Mammary epithelial cell (primary cell): ENCODE measurements around a stretch of chr7.

DNA sequence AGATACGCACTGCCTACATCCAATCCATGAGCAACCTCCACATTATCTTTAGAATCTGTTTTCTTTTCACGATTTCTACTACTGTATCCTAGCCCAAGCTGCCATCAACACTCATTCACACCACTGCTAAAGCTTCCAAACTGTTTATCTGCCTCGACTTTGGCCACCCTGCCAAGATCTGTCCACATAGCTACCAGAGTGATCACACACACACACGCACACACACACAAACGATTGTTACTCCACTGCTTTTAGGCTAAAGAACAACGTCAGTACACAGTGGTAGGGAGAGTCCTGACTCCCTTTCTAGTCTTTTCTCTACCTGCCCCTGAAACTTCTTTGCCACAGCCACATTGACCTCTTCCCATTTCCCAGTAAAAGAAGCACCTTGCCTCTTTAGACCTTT lies 142.0 kb downstream of the CCDC71L start:
- CAGE, long polyA plus RNA: no peak
- RRBS: no CpG with 5 or more reads among the region's 6 CpGs

GRCh38 chr7:107174158-107174851 lies 5.5 kb downstream of the HBP1 start:
- CAGE, long polyA plus RNA: no peak
- RRBS: no CpG with 5 or more reads among the region's 5 CpGs

DNA sequence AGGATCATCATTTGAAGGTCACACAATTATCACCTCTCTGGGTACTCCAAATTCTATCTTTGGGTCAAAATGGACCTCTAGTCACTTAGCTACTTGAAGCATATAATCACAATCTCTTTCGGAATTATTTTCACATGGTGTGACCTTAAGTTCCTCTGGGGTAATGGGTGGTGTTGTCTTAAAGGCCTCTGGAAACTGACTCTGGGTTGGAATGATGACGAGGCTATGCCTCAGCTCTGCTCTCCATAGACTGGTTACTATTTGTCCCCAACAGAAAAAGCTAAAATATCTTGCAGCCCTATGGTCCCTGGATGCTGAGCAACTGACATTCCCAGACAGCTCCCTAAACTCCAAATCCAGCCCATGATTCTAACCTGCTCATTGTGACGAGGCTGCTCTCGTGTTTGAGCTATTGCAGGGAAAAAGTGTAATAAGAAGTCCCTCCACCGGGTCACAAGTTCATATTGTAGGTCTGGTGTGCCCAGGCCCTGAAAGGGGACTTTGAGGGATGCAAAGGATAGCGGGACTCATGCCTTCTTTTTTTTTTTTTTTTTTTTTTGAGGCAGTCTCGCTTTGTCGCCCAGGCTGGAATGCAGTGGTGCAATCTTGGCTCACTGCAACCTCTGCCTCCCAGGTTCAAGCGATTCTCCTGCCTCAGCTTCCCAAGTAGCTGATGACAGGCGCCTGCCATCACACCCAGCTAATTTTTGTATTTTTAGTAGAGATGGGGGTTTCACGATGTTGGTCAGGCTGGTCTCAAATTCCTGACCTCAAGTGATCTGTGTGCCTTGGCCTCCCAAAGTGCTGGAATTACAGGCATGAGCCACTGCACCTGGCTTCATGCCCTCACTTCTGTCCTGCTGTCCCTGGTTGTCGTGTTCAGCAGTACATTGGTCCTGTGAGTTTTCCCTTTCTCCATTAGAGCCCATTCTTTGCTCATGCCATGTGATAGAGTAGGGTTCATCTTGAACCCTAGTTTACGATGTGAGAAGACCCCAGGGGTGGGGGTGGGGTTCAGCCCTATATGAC lies 51.8 kb downstream of the HBP1 start:
- CAGE, long polyA plus RNA: no peak
- RRBS: no CpG with 5 or more reads among the region's 13 CpGs

DNA sequence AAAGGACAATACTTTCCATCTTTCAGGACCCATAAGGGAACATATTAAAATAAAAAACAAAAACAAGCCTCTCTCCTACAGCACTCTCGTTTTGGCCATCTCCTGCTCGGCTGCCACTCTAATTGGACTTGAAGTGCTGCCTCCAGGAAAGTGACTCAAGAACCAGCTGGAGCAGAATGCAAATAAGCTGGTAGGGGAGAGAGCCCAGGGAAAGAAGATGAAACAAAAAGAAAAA lies 65.6 kb downstream of the HBP1 start:
- CAGE, long polyA plus RNA: no peak
- RRBS: no CpG with 5 or more reads among the region's 2 CpGs

DNA sequence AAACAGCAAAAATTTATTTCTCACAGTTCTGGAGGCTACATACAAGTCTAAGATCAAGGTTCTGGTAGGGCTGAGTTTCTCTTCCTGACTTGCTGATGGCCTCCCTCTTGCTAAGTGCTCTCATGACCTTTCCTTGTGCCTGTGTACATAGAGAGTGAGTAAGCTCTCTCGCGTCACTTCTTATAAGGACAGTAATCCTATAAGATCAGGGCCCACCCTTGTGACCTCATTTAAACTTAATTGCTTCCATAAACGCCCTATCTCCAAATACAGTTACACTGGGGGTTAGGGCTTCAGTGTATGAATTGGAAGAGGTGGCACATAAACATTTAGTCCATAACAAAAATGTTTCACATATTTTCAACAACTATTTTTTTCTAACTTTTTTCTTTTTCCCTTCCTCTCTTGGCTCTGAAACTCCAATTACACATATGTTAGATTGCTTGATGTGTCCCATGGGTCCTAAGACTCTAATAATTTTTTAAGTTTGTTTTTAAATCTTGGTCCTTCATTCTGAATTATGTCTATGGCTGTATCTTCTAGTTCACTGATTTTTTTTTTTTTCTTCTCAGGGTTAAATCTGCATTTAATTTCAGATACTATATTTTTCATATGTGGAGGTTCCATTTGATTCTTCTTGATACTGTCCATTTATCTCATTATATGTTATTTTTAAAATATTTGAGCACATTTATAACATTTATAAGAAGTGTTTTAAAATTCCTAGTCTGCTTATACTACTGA lies 149.9 kb downstream of the HBP1 start:
- CAGE, long polyA plus RNA: no peak
- RRBS: no CpG with 5 or more reads among the region's 3 CpGs

- CAGE, long polyA plus RNA: no peak
- RRBS: no CpG with 5 or more reads among the region's 12 CpGs
Measured at GRCh38 chr7:107745036-107745838, 1.3 kb downstream of the CBLL1 start.

DNA sequence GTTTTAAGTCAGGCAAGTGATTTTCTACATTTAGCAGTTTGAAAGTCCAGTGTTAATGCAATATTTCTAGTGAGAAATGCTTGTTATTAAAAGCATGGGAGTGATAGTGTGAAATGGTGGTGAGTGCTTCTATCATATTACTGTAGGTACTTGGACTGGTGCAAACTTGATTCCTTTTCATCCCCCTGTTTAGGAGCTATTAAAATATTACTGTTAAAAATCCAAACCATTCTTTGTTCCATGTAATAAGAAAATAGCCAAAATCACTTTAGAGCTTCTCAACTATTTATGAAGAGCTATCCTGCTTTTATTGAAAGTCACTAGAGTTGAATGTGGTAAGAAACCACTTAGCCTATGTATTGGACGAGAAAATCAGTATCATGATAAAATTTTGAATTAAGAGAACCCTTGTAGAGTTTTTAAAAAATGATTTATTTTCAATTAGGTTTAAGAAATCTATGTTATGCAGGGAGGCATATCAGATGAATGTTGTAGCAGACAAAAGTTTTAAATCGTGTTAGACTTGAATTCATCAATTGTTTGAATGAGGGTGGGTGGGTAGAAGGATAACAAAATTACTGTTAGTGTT lies 17.1 kb downstream of the CBLL1 start:
- CAGE, long polyA plus RNA: no peak
- RRBS: no CpG with 5 or more reads among the region's 2 CpGs

DNA sequence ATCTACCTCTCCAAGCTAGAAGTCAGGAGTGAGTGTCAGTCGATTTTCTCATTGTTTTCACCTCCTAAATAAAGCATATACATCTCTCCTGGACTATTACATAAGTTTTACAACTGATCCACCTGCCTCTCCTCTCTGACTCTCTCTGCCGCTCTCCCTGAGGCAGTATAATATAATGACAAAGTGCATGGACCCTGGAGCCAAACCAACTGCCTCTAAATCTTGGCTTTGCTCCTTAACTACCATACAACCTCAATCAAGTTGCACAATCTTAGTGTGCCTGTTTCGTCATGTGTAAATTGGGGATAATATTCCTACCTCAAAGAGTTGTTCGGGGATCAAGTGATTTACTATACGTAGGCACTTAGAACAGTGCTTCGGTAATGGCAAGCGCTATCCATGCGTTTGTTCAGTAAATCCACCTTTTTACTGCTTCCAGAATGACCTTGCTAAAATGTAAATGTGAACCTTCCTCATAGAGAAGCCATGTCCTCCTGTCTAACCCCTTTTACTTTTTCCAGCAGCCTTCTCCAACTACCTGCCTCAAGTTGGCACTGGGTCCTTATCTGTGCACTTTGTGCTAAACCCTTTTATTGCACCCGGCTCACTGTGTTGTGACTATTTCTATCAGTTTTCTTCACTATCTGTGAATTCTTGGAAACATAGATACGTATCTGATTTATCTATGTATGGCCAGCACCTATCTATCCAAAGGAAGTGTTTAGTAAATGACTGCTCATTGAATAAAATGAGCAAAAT lies 30.6 kb upstream of the DLD start:
- CAGE, long polyA plus RNA: no peak
- RRBS: no CpG with 5 or more reads among the region's 10 CpGs

GRCh38 chr7:107930977-107931575 lies 40.1 kb downstream of the DLD start:
- CAGE, long polyA plus RNA: no peak
- RRBS: no CpG with 5 or more reads among the region's 6 CpGs

DNA sequence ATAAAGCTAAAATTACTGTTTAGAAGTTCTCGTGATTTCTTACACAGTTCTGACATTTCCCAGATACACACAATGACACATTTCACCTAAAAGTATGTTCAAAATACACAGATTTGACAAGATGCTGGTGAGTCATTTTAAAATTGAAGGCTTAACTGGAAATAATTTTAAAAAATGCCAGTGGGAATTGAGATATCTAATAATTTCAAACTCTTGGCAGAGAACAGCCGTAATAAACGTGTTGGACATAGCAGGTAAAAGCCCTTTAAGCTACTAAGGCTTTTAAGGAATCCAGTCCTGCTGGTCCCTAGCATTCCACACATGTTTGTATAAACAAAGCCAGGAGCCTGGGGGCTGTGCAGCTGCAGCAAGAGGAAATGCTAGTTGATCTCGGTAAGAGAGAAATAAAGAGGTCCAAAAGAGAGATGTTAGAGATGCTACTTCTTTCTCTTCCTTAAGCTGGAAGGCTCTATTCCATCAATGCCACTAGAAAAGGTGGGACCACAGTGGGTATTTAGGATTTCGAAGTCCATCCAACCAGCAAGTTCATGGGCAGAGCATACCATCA lies 50.5 kb downstream of the LAMB1 start:
- CAGE, long polyA plus RNA: no peak
- RRBS: no CpG with 5 or more reads among the region's 5 CpGs

- CAGE, long polyA plus RNA: no peak
- RRBS: no CpG with 5 or more reads among the region's 1 CpG
Measured at GRCh38 chr7:108093941-108094140, 36.3 kb downstream of the LAMB4 start.

GRCh38 chr7:109697438-109697637 lies 1127.7 kb downstream of the DNAJB9 start:
- CAGE, long polyA plus RNA: no peak

DNA sequence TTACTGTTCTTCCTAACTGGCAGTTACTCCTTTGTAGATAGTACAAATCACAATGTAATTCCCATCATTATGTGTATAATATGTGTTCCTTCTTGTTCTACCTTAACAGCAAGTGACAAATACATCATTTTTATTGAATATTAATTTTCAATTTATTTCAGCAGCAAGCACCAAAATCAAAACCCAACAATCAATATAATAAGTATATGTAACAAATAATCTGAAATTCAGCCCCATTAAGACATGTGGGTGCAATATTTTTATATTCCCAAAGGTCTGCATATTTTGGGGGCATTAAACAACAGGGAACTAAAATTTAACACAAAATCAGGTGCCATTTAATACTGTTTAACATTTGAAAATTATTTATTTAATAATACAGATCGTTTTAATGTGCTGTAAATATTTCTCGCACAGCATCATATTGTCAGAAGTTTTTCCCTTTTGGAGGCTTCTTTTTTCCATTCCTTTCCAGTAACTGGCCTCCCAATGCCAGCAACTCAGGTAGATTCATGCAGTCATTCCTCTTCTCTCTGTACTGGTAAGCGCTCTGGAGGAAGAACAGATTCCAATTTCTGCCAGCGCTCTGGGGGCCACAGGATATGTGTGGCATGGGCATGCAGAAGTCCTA lies 427.7 kb upstream of the LRRN3 start:
- CAGE, long polyA plus RNA: no peak
- RRBS: no CpG with 5 or more reads among the region's 4 CpGs

GRCh38 chr7:110822000-110823086 lies 268.6 kb upstream of the LRRN3 start:
- CAGE, long polyA plus RNA: no peak
- RRBS: no CpG with 5 or more reads among the region's 2 CpGs

DNA sequence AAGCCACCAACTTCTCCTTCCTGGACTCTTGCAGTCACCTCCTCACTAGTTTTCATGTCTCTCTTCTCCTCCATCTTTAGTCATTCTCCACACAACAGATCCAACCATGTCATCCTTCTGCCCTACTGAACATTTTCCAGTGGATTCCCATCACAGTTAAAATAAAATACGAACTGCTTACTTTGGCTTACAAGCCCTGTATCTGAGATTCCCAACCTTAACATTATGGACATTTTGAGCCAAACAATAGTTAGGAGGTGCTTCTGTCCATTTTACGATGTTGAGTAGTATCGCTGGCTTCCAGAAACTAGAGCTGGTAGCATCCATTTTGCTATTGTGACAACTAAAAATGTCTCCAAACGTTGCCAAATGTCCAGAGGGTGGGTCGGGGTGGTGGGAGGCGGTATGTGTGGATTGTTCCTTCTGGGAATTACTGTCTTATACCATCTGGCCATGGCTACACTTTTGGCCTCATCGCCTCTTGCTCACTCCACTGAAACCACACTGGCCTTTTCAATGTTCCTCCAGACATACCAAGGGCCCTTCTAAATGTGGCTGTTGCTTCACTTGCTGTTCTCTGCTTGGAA lies 190.4 kb upstream of the LRRN3 start:
- CAGE, long polyA plus RNA: no peak
- RRBS: no CpG with 5 or more reads among the region's 7 CpGs

- CAGE, long polyA plus RNA: no peak
- RRBS: no CpG with 5 or more reads among the region's 2 CpGs
Measured at GRCh38 chr7:111344040-111344828, 218.1 kb downstream of the IMMP2L start.

- CAGE, long polyA plus RNA: no peak
Measured at GRCh38 chr7:111695646-111695872, 133.3 kb upstream of the IMMP2L start.

DNA sequence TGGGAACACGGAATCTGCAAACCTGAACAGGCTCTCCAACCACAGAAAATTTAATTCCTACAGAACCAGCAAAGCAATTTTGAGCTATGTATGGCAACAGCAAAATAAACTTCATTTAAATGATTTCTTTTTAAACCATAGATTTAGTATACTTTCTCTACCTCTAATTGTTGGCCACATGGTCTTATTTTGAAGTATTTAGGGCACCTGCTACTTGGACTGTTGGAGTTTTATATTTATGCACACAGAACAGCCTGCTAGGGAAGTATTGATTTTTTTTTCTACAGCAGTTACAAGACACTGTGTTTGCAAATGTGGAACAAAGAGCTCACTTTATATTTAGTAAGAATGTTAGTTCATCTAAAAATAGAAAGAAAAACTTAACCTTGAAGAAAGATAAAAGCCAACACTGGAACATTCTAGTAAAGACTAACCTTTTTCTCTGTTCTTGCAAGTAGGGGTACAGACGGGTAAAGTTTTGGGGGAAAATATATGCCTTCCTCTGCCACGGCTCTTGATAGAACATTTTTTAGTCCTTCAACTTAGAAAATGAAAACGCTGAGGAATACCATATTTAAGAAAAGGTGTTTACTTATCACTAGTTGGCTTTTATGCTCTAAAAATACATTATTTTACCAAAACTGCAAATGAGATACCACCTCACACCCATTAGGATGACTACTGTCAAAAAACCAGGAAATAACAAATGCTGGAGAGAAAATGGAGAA lies 241.1 kb upstream of the IMMP2L start:
- CAGE, long polyA plus RNA: no peak
- RRBS: no CpG with 5 or more reads among the region's 4 CpGs

GRCh38 chr7:111860380-111861017 lies 298.2 kb upstream of the IMMP2L start:
- CAGE, long polyA plus RNA: no peak
- RRBS: no CpG with 5 or more reads among the region's 8 CpGs

DNA sequence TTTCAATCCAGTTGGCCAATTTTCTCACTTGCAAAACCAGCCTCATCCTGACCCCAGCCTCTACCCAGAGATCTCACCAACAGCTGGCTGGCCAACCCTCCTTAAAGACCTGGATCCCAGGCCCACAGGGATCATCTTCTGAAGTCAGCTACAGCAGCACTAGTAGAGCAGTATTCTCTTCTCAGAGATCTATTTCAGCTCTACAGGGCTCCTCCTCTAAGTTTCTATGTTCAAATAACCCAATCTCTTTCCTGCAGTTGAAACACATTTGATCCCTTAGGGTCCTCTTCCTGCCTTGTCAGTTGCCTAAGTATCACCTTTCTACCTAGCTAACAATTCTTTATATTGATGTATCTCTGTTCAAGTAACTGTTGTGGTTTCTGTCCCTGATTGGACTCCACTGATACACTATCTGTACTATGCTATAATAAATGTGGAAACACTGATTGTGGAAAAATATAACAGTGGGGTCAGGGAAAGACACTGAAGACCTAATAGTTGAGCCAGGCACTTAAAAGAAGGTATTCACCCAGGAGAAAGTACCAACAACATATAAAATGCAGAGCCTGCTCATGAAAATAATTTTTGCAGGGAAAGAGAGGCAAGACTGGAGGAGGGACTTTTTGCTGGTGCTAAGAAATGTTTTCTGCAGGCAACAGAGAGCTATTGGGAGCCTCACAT lies 131.4 kb downstream of the DOCK4 start:
- CAGE, long polyA plus RNA: no peak